ENCODE measurements around the genes OR4F16 and PUSL1.

- PRO-cap, 2 experiments: no peak in any of the 2 experiments
These were observed at the start of gene OR4F16 for GRCh38 chr1:686392-686849. TSS of gene OR4F16 (minus strand) at chr1:686654.

- PRO-cap, 2 experiments: no peak in any of the 2 experiments
These were observed 107.2 kb upstream of the OR4F16 start for GRCh38 chr1:793643-794046.

DNA sequence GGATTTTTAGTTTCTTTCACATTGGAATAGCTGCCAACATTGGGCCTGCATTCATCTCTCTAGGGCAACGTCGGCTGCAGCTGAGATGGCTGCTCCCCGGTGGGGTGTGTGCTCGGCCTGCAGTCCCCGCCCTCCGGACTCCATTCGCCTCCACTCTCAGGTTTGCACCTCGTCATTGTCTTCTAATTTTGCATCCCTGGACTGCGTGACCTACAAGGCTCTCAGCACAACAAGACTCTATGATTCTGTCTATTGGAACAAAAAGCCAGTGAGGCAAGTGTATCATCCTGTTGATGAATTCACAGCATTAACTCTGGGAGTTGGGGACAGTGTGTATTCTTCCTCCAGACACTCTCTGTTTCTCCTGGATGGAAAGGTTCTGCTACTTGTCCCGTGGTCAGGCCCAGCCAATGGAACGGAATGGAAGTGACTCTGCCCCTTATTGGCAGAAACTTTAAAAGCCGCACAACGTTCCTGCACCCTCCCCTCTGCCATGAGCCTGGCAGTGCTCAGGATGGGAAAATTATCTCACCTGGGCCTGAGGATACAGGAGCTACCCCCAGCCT is 105.0 kb upstream of the SAMD11 start:
- PRO-cap, 2 experiments: no peak in any of the 2 experiments

GRCh38 chr1:822918-823973 is 100.5 kb upstream of the SAMD11 start:
- PRO-cap, 2 experiments: no peak in any of the 2 experiments

GRCh38 chr1:826771-826870 is 97.1 kb upstream of the SAMD11 start:
- PRO-cap, 2 experiments: no peak in any of the 2 experiments

- PRO-cap, 2 experiments: no peak in any of the 2 experiments
These were observed 9.4 kb downstream of the SAMD11 start for GRCh38 chr1:933156-933424.

- PRO-cap, 2 experiments: no peak in any of the 2 experiments
These were observed 14.5 kb downstream of the NOC2L start for GRCh38 chr1:944665-944935.

DNA sequence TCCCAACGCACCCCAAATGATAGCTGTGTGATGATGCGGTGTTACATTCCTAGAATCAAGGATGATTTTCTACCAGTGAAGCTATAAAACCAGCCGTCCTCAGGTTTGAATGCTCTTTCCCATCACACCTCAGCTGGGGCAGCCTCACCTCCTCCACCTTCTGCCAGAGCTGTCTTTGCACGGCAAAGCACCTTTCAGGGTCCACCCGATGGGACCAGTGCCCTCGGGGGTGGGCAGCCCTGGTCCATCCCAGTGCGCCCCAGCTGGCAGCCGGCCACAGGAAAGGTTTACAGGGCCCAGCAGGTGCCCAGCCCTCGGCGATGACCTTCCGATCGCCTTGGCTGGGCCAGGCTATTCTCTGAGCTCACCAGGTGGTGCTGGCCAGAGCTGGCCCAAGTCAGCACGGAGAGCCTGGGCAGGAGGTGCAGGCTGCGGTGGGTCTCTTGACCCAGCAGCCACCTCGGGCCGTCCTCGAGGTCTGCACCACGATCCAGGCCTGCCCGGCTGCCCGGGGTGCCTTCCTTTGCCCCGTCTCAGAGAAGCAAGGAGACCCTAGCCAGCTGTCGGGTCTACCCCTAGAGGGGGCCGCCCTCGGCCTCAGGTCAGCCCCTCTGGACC is 507 bp downstream of the PERM1 start:
- PRO-cap, 2 experiments: no peak in any of the 2 experiments

- PRO-cap, 2 experiments: peak in 1 of 2 experiments; most common plus-strand start chr1:999162 (in 1); most common minus-strand start chr1:998927 (in 1)
These were observed 1.3 kb downstream of the HES4 start for GRCh38 chr1:998397-999286.

- PRO-cap, 2 experiments: peak in 2 of 2 experiments; most common minus-strand start chr1:1001963 (in 2)
These were observed 2.0 kb upstream of the HES4 start for GRCh38 chr1:1001652-1002476.

GRCh38 chr1:1045559-1046301 is 25.8 kb downstream of the AGRN start:
- PRO-cap, 2 experiments: no peak in any of the 2 experiments

- PRO-cap, 2 experiments: peak in 1 of 2 experiments; most common minus-strand start chr1:1080272 (in 1)
These were observed 6.1 kb upstream of the RNF223 start for GRCh38 chr1:1080138-1080751.

GRCh38 chr1:1115063-1115615 is 750 bp downstream of the C1orf159 start:
- PRO-cap, 2 experiments: no peak in any of the 2 experiments

DNA sequence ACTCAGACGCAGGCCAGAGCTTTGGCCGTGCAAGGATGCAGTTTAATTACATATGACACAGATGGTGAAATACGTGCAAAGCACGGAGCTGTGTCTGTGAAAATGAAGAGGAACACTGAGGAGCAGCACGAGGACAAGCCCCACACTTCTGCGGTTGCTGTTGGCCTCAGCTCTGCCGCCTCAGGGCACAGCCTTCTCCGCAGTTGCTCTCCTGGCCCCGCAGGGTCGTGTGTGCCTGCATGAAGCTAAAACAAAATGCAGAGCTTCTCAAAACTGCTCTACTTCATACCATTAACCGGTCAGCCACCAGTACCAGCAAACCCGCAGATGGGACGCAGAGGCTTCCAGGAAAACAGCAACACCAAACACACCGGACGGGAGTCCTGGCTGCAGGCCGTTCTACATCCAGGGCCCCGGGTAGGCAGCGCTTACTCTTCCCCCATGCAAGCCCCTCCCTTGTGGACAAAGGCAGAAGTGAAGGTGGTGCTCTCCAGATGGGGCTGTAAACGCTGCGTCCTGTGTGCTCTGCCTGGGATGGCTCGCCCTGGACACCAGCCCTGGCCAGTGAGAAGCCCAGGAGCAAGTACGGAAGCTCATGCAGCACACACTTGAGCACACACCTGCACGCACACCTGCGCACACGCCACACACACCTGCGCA is 7.1 kb upstream of the C1orf159 start:
- PRO-cap, 2 experiments: no peak in any of the 2 experiments

DNA sequence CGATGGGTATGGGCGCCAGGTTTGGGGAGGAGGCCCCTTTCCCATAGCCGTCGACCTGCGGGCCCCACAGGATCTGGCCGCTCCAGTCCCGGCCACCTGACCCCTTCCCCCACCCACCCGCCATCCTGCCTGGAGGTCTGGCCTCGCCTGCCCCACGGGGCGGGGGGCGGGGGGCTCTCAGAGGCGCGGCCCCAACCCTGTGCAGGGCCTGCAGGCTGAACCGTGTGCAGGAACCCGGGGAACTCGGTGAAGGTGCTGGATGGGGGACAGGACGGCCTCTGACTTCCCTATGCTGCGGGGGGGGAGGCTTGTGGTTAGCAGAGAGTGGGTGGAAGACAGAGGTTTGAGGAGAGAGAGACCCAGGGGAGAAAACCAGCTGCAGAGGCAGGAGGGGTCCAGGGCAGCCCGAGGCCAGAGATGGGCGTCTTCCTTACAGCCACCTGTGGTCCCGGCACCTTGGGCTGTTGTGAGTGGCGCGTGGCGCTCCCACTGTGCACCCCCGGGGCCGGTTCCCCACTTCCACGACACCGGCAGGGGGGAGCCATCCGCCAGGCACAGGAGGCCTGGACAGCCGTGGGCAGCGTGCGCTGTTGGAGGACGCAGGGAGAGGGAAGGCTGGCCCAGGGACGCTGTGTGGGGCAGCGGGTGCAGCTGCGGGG is 2.5 kb upstream of the TNFRSF18 start:
- PRO-cap, 2 experiments: no peak in any of the 2 experiments

- PRO-cap, 2 experiments: no peak in any of the 2 experiments
These were observed 464 bp downstream of the TNFRSF4 start for GRCh38 chr1:1213514-1213863.

GRCh38 chr1:1234462-1235248 is 2.6 kb downstream of the B3GALT6 start:
- PRO-cap, 2 experiments: no peak in any of the 2 experiments

GRCh38 chr1:1273597-1273728 is 191 bp downstream of the UBE2J2 start:
- PRO-cap, 2 experiments: no peak in any of the 2 experiments

GRCh38 chr1:1308217-1308892 is at the start of gene PUSL1:
TSS of gene PUSL1 (plus strand) at chr1:1308597.
- PRO-cap, 2 experiments: peak in 2 of 2 experiments; most common plus-strand start chr1:1308644 (in 2); most common minus-strand start chr1:1308488 (in 1)

DNA sequence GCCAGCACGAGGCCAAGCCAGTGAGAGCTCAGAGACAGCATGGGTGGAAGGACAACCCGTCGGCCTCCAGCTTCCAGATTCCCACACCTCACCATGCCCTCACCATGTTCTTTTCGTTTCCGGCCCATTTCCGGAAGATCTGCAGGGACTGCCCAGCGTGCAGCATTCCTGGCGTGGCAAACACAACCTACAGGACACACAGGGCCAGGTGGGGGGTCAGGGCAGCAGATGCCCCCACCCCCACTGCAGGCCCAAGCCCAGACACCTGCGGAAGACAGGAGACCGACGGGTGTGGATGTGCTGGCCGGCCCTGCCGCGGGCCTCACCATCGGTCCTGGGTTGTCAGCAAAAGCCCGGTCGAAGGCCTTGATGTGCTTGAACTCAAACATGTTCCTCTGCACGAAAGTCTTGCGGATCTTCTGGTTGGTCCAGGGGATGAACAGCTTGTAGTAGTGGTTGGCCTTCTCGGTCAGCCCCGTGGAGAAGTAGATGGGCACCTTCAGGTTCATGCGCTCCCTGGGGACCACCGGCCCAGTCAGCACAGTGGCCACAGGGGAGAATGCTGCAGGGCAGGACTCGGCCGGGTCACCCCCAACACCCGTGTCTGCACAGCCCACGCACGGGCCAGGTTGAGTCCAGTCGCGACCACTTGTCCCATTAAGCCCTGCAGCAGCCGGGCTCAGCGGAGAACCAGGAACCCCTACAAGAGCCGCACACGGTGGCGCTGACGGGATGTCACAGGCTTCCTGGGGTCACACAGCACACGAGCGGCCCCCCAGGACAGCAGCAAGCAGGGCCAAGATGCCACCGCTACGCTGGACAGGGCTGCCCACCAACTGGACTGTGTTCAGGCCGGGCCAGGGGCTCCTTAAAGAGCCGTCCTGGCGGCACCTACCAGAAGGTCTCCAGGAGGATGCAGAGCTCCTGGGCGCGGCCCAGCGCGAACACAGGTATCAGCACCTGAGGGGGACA is 5.3 kb downstream of the PUSL1 start:
- PRO-cap, 2 experiments: no peak in any of the 2 experiments